Measurements from ENCODE around the genes ZNF653, ACP5, ZNF69, ZNF563 and ZNF799.

GRCh38 chr19:11198750-11199554 lies 1.6 kb upstream of the KANK2 start:
- PRO-cap: no peak
- RAMPAGE, long total RNA, 2 experiments: no peak in any of the 2 experiments

- PRO-cap: no peak
- RAMPAGE, long total RNA, 2 experiments: no peak in any of the 2 experiments
These were observed 897 bp downstream of the TMEM205 start for GRCh38 chr19:11345162-11345579.

GRCh38 chr19:11444135-11444538 lies 8.7 kb downstream of the PRKCSH start:
- PRO-cap: unidirectional peak, plus-strand start at chr19:11444274
- RAMPAGE, long total RNA, 2 experiments: no peak in any of the 2 experiments

DNA sequence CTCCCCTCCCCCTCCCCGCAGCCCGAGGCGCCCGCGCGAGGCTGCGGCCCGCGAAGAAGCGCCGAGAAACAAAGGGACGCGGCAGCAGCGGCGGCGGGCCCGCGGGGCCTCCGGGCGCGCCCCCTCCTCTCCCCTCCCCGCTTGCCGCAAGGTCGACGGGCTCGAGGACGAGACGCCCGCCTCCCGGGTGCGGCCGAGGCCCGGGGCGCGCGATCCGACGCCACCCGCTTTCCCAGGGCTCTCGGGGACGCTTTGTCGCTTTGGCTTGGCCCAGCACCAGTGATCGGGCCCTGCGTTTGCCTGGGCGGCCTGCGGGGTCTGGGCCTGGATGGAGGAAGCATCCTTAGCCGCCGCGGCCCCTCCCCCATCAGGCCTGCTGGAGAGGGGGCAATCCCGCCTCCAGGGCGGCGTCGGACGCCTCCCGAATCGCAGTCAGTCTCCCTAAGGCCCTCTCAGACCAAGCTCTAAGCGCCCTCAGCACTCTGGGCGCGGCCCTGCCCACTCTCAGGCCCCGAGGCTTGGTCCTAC lies 834 bp downstream of the ELAVL3 start:
- PRO-cap: no peak
- RAMPAGE, long total RNA, 2 experiments: no peak in any of the 2 experiments

- PRO-cap: unidirectional peak, plus-strand start at chr19:11505291; unidirectional peak, plus-strand start at chr19:11505407; bidirectional peak, plus-strand start at chr19:11505963, minus-strand start at chr19:11505839
- RAMPAGE, long total RNA, 2 experiments: no peak in any of the 2 experiments
These were observed at the start of gene ZNF653 for GRCh38 chr19:11504810-11505874. ZNF653 (minus strand) TSS chr19:11505839.

- PRO-cap: no peak
- RAMPAGE, long total RNA, 2 experiments: start-site peak on the minus strand in 1 of 2 experiments, at chr19:11550121-11550154 at its widest, 17 reads per replicate
These were observed 9.2 kb downstream of the ELOF1 start for GRCh38 chr19:11549606-11550447.

- PRO-cap: no peak
- RAMPAGE, long total RNA, 2 experiments: no peak in any of the 2 experiments
These were observed 7.1 kb downstream of the ELOF1 start for GRCh38 chr19:11551951-11552286.

- PRO-cap: no peak
- RAMPAGE, long total RNA, 2 experiments: no peak in any of the 2 experiments
These were observed 6.3 kb downstream of the ELOF1 start for GRCh38 chr19:11552600-11553172.

GRCh38 chr19:11577426-11577949 lies at the start of gene ACP5:
ACP5 (minus strand) TSS chr19:11577645.
- PRO-cap: bidirectional peak, plus-strand start at chr19:11577798, minus-strand start at chr19:11577681
- RAMPAGE, long total RNA, 2 experiments: start-site peak on the plus strand in 1 of 2 experiments, at chr19:11577816-11577846 at its widest, 8 reads per replicate; start-site peak on the minus strand in 1 of 2 experiments, at chr19:11577687-11577735 at its widest, 36 reads per replicate

GRCh38 chr19:11617504-11618625 lies 20.6 kb downstream of the ZNF627 start:
- PRO-cap: no peak
- RAMPAGE, long total RNA, 2 experiments: no peak in any of the 2 experiments

DNA sequence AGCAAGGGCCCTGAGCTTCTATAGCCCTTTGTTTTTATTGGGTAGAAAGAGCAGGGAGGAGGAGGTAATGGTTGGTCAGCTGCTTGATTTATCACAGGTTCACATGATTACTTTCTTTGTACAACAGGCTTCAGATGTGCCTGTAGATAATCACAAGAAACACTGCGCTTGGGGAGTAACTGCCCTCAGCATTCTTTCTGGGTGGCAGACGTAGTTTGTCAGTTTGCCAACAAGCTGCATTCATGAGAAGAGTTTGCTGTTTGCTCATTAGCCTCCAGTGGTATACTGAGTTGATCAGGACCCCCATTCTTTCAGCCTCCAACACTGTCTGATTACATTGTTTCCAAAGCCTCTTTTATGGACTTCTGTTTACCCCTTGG lies 4.7 kb upstream of the ZNF439 start:
- PRO-cap: unidirectional peak, plus-strand start at position 155 of the sequence
- RAMPAGE, long total RNA, 2 experiments: no peak in any of the 2 experiments

DNA sequence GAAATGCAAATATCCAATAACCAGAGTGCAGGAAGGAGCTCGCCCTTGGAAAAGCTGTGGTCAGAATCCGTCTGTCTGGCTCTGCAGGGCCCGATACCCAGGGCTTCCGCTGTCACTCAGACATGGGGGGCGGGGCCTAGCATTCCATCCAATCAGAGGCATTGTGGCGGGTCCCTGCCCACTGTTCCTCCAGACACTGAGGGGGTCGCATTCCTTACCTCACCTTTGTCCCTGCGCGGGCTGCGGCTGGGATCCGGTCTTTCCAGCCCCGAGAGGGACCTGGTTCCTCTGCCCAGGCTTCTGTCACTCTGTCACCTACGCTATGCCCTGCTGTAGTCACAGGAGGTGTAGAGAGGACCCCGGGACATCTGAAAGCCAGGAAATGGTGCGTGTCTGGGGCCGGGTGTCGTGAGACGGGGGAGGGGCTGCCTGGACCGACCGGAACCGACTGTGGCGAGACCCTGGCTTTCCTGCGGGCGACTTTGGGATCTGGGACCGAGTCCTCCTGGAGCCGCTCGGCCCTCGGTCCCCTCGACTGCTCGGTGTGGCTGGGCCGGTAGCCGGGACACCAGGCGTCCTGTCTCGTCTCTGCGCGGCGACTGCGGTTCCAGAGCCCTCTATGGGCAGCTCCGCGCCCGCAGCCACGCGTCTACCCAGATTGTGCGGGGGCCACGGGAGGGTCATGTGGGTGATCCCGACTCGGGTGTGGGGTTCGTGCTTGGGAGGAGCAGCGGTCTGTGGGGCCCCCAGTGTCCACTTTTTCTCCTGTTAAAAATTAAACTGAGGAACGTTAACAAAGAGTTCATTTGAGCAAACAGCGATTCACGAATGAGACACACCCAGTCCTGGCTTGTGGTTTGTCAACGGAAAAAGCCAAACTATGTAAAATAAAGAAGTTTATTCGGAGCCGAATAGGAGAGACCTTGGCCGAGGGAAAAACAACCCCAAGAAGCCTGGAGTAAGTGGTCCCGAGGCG lies at the start of gene ZNF69:
ZNF69 (plus strand) TSS at position 181 of the 976 bp plus-strand sequence.
- PRO-cap: bidirectional peak, plus-strand start at position 151 of the sequence, minus-strand start at position 67 of the sequence; unidirectional peak, minus-strand start at position 601 of the sequence; unidirectional peak, minus-strand start at position 767 of the sequence
- RAMPAGE, long total RNA, 2 experiments: start-site peak on the plus strand in 1 of 2 experiments, centred at position 210 of the sequence, 71 reads per replicate

DNA sequence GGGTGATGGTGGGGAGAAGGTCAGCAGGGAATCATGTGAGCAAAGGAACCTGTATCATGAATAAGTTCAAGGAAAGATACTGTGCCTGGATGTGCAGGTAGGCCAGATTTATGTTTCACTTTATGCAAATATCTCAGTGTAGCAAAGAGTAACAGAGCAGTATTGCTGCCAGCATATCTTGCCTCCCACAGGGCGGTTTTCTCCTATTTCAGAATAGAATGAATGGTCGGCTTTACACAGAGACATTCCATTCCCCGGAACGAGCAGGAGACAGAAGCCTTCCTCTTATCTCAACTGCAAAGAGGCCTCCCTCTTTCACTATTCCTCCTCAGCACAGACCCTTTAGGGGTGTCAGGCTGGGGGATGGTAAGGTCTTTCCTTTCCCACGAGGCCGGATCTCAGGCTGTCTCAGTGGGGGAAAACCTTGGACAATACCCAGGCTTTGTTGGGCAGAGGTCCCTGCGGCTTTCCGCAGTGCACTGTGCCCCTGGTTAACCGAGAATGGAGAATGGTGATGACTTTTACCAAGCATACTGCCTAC lies 2.3 kb downstream of the ZNF69 start:
- PRO-cap: no peak
- RAMPAGE, long total RNA, 2 experiments: no peak in any of the 2 experiments

DNA sequence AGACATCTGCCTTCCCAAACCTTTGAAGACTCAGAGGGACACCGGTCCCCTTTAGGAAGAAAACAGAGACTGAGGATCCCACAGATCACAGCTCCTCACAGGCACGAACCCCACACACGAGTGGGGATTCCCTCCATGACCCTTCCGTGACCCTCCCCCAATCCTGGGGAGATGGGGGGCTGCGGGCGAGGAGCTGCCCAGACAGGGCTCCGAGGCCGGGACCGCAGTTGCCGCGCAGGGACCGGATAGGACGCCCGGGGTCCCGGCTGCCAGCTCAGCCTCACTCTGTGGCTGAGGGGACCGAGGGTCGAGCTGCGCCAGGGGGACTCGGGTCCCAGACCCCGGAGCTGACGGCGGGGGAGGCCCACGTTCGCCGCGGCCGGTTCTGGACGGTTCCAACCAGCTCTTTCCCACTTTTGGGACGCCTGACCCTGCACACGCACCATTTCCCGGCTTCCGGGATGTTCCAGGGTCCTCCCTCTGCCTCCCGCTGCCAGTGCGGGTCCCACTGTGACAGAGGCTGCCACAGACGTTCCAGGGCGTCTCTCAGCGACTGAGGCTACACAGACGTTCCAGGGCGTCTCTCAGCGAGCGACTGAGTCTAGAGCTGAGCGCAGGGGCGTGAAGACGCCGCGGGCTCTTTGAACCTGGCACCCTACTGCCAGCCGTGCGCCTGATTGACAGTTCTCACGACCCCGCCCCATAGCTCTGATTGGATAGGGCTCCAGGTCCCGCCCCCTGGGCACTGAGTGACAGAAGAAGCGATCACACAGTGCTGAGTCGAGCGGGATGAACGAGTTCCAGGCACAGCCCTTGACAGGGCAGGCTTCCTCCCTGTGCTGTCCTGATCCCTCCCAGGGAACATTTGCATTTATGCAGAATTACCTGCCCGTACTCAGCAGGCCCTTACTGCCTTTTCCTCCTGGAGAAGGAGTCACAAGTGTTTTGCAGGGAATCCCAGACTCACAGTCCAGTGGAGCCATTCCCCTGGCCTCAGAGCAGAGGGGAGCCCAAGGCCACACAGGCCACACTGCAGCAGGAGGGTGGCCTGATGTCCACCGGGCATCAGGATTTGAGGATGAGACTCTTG lies at the start of gene ZNF563:
ZNF563 (minus strand) TSS at position 597 of the 1,090 bp plus-strand sequence.
- PRO-cap: unidirectional peak, minus-strand start at position 418 of the sequence; bidirectional peak, plus-strand start at position 778 of the sequence, minus-strand start at position 660 of the sequence
- RAMPAGE, long total RNA, 2 experiments: start-site peak on the minus strand in 2 of 2 experiments, centred at positions 490 to 627 of the sequence, 15 to 104 reads per replicate

GRCh38 chr19:12373627-12373874 lies 8.1 kb upstream of the ZNF442 start:
- PRO-cap: unidirectional peak, minus-strand start at chr19:12373777
- RAMPAGE, long total RNA, 2 experiments: no peak in any of the 2 experiments

- PRO-cap: unidirectional peak, minus-strand start at chr19:12400980; bidirectional peak, plus-strand start at chr19:12401377, minus-strand start at chr19:12401207
- RAMPAGE, long total RNA, 2 experiments: start-site peak on the minus strand in 1 of 2 experiments, at chr19:12401239-12401258 at its widest, 30 reads per replicate
These were observed at the start of gene ZNF799 for GRCh38 chr19:12400935-12401665. ZNF799 (minus strand) TSS chr19:12401271.

GRCh38 chr19:12525194-12525810 lies 26.0 kb downstream of the ZNF564 start:
- PRO-cap: no peak
- RAMPAGE, long total RNA, 2 experiments: no peak in any of the 2 experiments

DNA sequence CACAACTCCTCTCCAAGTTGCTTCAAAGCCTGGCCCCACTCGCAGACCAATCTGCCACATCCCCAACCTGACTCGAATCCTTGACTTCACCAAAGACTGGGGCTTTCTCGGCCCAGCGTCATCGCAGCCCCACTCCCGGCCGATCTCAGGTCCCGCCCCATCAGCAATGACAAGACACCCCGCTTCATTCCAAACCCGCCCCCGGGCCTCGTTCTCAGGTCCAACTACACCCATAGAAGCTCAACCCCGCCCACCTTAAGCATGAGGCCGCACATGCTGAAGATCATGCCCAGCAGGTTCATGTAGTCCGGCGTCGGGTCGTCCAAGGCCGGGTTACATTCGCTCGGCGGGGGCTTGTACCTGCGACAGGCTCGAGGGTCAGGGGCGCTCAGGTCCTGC lies 342 bp downstream of the WDR83OS start:
- PRO-cap: unidirectional peak, minus-strand start at position 147 of the sequence
- RAMPAGE, long total RNA, 2 experiments: no peak in any of the 2 experiments

- PRO-cap: no peak
- RAMPAGE, long total RNA, 2 experiments: no peak in any of the 2 experiments
These were observed 9.8 kb upstream of the FBXW9 start for GRCh38 chr19:12706347-12706592.

GRCh38 chr19:12730012-12730406 lies 4.5 kb downstream of the TRIR start:
- PRO-cap: no peak
- RAMPAGE, long total RNA, 2 experiments: no peak in any of the 2 experiments